ENCODE measurements around the gene DEGS2.

GRCh38 chr14:99246654-99247195 is 25.3 kb downstream of the BCL11B start:
CAGE:
- cytosol, long polyA minus RNA: no peak
- cytosol, long polyA plus RNA: no peak
- long polyA plus RNA: no peak
- nucleus, long polyA minus RNA: no peak
- nucleus, long polyA plus RNA: no peak

CAGE:
- cytosol, long polyA minus RNA: no peak
- cytosol, long polyA plus RNA: no peak
- long polyA plus RNA: no peak
- nucleus, long polyA minus RNA: no peak
- nucleus, long polyA plus RNA: no peak
Observed at GRCh38 chr14:99315983-99316341, 44.0 kb upstream of the BCL11B start.

DNA sequence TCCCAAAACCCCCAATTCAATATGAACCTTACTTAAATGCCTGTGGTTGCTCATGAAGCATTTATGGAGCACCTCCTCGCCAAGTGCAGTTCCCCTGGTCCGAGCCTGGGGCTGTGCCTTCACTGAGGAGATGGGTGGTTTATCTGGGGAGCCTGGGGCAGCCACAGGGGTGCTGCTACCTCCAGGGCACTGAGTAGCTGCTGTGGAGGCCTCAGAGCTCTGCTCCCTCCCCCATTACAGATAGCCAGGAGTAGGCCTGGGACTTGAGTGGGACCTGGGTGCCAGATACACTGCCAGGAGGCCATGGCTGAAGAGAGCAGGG is 27.0 kb downstream of the CCNK start:
CAGE:
- cytosol, long polyA minus RNA: no peak
- cytosol, long polyA plus RNA: no peak
- long polyA plus RNA: no peak
- nucleus, long polyA minus RNA: no peak
- nucleus, long polyA plus RNA: no peak

DNA sequence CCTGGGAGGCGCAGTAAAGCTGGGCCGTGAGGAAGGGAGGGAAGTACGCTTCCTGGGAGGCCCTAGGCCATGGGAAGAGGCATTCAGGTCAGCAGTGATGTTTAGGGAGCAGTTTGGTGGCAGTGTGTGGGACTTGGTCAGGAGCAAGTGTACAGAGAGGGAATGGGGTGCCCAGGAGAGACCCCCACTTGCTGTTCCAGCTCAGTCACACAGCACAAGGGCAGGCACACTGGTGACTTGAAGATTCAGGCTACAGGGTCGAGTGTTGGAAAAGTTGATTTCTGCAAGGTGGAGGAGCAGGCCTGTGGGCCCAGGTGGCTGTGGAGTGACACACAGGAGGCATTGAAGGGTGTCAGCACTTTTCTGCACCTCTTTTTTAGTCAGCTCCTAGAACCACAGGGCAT is 27.3 kb downstream of the CCNK start:
CAGE:
- cytosol, long polyA minus RNA: no peak
- cytosol, long polyA plus RNA: no peak
- long polyA plus RNA: no peak
- nucleus, long polyA minus RNA: no peak
- nucleus, long polyA plus RNA: no peak

CAGE:
- cytosol, long polyA minus RNA: no peak
- cytosol, long polyA plus RNA: no peak
- long polyA plus RNA: no peak
- nucleus, long polyA minus RNA: no peak
- nucleus, long polyA plus RNA: no peak
Observed at GRCh38 chr14:99511461-99512576, 30.6 kb downstream of the CCNK start.

CAGE:
- cytosol, long polyA minus RNA: no peak
- cytosol, long polyA plus RNA: no peak
- long polyA plus RNA: no peak
- nucleus, long polyA minus RNA: no peak
- nucleus, long polyA plus RNA: no peak
Observed at GRCh38 chr14:99562962-99563728, 40.9 kb downstream of the CCDC85C start.

DNA sequence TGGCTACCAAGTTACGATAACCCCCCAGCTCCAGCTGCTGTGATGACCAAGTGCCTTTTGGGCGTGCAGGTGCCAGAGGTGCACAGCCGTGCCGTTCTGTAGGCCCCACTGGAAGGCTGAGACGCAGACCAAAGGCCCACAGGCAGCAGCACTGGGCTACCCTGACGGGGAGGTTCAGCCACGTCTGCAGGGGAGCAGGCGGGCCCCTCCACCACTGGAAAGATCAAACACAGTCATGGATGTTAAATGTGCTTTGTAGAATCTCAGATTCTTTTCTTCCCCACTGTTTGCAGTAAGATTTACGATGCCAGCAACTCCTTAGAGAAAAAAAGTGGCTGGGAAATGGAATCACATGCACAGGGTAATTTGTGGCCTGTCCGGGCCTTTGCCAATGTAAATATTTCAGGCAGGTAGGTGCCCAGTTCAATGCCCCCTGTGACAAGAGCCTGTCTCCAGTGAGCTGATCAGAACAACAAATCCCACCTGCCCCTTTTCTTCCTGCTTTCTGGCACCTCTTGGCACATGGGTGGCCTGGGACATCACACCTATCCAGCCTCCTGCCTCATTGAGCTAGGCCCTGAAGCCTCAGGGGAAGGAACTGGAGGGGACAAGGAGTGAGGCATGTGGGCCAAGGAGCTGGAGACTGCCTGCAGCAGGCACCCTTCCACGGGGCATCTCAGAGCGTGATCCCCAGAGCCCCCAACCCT is 32.5 kb downstream of the CCDC85C start:
CAGE:
- cytosol, long polyA minus RNA: no peak
- cytosol, long polyA plus RNA: no peak
- long polyA plus RNA: no peak
- nucleus, long polyA minus RNA: no peak
- nucleus, long polyA plus RNA: no peak

DNA sequence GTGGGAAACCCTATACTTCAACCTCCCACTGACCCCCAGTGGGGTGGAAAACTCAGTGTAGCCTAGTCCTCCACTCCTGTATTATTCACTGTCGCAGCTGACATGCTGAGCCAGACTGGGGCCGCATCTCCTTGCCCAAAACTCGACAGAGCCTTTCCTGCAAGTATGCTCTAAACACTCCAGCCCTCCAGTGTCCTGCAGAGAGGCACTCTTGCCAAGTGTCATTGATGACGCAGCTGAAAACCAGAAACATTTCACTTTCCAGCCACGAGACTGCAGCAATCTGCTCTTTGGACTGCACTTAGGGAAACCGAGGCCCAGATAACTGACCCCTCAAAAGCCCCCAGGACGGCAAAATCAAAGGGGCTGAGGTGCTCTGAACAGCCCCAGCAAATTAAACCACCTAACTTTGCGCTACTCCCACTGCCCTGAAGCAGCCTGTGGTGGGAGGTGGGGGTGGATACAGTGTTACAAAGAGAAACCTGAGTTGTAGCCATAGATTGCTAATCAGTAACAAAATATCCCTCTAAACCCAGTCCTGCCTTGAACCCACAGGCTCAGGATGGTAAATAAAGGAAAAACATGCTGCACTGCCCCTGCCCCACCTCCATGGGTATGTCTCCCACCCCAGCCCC is 2.6 kb downstream of the CCDC85C start:
CAGE:
- cytosol, long polyA minus RNA: no peak
- cytosol, long polyA plus RNA: no peak
- long polyA plus RNA: no peak
- nucleus, long polyA minus RNA: no peak
- nucleus, long polyA plus RNA: no peak

DNA sequence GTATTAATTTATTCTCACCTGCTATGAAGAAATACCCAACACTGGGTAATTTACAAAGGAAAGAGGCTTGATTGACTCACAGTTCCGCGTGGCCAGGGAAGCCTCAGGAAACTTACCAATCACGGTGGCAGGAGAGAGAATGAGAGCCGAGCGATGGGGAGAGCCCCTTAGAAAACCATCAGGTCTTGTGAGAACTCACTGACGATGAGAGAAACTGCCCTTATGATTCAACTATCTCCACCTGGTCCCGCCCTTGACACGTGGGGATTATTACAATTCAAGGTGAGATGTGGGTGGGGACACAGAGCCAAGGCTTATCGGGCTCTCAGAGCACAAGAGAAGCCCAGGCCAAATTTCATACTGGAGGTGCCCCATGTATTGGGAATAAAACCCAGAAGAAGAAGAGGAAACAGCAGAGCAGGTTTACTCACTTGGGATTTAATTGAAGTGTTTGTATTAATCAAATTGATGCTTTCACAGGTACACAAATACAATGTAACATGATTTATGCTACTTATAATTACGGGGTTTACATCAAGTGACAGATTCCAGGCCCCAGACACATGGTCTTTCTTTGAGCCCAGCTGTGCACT is 8.1 kb upstream of the CCDC85C start:
CAGE:
- cytosol, long polyA minus RNA: no peak
- cytosol, long polyA plus RNA: no peak
- long polyA plus RNA: no peak
- nucleus, long polyA minus RNA: no peak
- nucleus, long polyA plus RNA: no peak

GRCh38 chr14:99908793-99909488 is 115.7 kb downstream of the EML1 start:
CAGE:
- cytosol, long polyA minus RNA: no peak
- cytosol, long polyA plus RNA: no peak
- long polyA plus RNA: no peak
- nucleus, long polyA minus RNA: no peak
- nucleus, long polyA plus RNA: no peak

DNA sequence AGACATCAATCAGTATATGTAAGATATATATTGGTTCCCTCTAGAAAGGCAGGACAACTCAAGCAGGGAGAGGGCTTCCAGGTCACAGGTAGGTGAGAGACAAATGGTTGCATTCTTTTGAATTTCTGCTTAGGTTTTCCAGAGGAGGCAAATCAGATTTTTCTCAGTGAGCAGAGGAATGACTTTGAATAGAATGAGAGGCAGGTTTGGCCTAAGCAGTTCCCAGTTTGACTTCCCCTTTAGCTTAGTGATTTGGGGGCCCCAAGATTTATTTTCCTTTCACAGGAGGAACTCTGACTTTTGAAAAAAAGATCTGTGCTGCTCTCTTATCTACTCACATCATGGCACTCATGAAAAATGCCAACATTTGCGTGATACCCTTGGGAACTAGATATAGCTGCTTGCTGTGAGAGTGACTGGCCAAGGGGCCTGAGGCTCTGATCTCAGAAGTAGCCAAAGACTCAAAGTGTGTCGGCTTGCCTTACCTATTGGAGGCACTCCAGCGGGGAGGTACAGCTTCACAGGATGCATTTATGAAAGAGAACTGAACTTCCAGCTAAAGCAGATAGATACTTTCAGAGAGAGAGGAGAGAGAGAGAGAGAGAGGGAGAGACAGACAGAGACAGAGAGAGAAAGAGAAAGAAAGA is 57.9 kb upstream of the EVL start:
CAGE:
- cytosol, long polyA minus RNA: no peak
- cytosol, long polyA plus RNA: no peak
- long polyA plus RNA: no peak
- nucleus, long polyA minus RNA: no peak
- nucleus, long polyA plus RNA: no peak

CAGE:
- cytosol, long polyA minus RNA: no peak
- cytosol, long polyA plus RNA: no peak
- long polyA plus RNA: no peak
- nucleus, long polyA minus RNA: no peak
- nucleus, long polyA plus RNA: no peak
Observed at GRCh38 chr14:100018493-100018940, 46.7 kb upstream of the EVL start.

GRCh38 chr14:100022676-100023449 is 42.4 kb upstream of the EVL start:
CAGE:
- cytosol, long polyA minus RNA: no peak
- cytosol, long polyA plus RNA: no peak
- long polyA plus RNA: no peak
- nucleus, long polyA minus RNA: no peak
- nucleus, long polyA plus RNA: no peak

GRCh38 chr14:100066253-100066668 is 1.0 kb downstream of the EVL start:
CAGE:
- cytosol, long polyA minus RNA: no peak
- cytosol, long polyA plus RNA: no peak
- long polyA plus RNA: no peak
- nucleus, long polyA minus RNA: no peak
- nucleus, long polyA plus RNA: no peak

CAGE:
- cytosol, long polyA minus RNA: no peak
- cytosol, long polyA plus RNA: no peak
- long polyA plus RNA: no peak
- nucleus, long polyA minus RNA: no peak
- nucleus, long polyA plus RNA: no peak
Observed at GRCh38 chr14:100068392-100069121, 3.3 kb downstream of the EVL start.

DNA sequence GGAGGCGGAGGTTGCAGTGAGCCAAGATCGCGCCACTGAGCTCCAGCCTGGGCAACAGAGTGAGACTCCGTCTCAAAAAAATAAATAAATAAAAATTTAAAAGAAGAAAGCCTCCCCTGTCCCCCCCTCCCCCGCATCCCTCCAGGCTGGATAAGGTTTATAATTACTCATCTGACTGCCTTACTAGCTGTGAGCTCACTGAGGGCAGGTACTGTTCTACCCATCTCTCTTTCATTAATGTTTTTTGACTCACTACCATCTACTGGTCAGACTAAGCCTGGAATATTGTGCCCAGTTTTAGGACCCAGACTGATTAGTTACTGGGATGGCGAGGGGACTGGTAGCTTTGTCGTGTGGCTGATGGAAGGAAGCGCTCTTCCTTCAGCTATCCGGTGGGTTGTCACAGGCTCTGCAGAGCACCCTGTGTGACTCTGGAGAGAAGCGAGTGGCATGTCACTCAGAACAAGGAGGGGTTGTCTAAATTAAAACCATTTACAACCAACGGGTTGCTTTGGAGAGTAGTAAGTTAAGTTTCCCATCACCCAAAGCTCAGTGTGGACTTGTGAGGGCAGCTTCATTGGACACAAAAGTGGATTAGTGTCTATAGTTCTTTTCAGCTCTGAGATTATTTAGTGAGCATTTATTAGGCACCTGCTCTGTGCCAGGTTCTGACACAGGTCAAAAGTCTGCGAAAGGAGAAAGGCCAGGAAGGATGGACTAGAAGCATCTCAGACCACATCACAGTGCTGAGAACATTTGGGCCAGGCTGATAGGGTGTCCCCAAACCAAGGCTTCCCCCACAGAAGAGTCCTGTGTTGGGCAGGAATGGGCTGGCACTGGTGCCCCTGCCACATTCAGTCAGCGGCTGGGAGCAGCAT is 17.1 kb downstream of the EVL start:
CAGE:
- cytosol, long polyA minus RNA: no peak
- cytosol, long polyA plus RNA: no peak
- long polyA plus RNA: no peak
- nucleus, long polyA minus RNA: no peak
- nucleus, long polyA plus RNA: no peak

DNA sequence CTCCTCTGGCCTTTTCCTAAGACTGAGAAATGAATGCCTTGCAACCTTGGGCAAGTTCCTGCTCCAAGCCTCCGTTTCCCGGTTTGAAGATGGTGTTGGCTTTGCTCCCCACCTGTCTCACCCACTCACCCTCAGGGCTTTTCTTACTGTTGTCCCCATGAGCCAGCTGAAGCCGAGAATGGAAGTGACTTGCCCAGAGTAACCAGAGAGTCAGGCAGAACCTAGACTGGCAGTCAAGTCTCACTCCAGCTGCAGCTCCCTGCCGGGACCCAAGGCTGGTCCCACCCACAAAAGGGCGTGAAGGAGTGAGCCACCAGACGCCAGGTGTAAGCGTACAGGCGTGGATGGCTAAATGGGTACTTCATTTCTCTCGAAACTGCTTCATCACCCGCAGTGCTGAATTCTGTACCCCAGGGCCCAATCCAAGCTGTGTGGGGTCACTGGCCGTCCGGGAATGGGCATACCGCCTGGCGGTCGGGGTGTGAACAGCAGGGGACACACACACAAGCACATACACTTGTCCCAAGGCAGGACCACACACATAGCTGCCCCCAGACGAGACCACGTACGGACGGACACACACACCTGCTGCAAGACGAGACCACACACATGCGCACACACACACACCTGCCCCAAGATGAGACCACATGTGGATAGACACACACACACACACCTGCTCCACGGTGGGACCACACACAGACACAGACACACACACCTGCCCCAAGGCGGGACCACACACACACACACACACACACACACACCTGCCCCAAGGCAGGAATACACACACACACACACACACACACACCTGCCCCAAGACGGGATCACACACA is 34.8 kb downstream of the DEGS2 start:
CAGE:
- cytosol, long polyA minus RNA: no peak
- cytosol, long polyA plus RNA: no peak
- long polyA plus RNA: no peak
- nucleus, long polyA minus RNA: no peak
- nucleus, long polyA plus RNA: no peak

DNA sequence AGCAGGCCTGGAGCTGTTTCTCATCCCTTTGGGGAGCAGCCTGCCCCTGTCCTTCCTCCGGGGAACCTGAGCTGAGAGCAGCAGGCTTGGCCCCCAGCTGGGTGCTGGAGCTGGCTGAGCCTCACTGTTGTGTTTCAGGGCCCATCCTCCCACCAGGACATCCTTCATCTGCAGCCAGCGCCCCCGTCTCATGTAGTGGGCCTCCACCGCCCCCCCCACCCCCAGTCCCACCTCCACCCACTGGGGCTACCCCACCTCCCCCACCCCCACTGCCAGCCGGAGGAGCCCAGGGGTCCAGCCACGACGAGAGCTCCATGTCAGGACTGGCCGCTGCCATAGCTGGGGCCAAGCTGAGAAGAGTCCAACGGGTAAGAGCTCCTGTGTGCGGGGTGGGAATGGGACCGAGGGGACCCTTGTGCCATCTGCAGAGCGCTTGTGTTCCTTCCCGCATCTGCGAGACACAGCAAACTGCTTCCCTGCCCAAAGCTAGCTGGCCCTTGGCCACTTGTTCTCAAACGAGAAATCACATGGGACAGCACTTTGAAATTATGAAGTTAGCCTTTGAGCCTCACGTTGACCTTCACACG is 31.0 kb downstream of the DEGS2 start:
CAGE:
- cytosol, long polyA minus RNA: no peak
- cytosol, long polyA plus RNA: no peak
- long polyA plus RNA: no peak
- nucleus, long polyA minus RNA: no peak
- nucleus, long polyA plus RNA: no peak

DNA sequence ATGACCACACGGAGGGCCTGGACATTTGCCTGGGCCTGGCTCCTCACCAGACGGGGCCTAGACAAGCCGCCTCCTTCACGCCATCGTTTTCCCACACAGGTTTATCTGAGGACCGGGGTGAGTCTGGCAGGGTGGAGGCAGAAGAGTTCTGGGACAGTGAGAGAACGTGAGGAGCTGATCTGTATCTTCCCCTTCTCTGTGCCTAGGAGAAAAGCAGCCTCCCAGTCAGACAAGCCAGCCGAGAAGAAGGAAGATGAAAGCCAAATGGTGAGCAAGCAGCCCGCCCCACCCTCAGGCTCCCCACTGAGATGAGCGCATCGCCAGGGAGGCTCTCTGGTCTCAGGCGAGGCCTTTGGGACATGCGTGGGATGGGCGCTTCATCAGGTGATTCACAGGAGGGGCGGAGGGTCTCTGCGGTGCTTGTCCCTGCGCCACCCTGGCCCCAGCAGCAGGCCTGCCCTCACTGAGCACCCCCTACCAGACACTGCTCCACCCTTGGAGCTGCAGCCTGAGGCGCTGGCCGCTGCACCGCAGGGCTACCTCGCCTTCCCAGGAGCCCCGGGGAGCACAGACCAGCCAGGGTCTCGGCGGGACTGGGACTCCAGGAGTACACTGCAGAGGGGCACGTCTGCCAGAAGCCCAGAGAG is 26.8 kb downstream of the DEGS2 start:
CAGE:
- cytosol, long polyA minus RNA: no peak
- cytosol, long polyA plus RNA: no peak
- long polyA plus RNA: no peak
- nucleus, long polyA minus RNA: no peak
- nucleus, long polyA plus RNA: no peak

DNA sequence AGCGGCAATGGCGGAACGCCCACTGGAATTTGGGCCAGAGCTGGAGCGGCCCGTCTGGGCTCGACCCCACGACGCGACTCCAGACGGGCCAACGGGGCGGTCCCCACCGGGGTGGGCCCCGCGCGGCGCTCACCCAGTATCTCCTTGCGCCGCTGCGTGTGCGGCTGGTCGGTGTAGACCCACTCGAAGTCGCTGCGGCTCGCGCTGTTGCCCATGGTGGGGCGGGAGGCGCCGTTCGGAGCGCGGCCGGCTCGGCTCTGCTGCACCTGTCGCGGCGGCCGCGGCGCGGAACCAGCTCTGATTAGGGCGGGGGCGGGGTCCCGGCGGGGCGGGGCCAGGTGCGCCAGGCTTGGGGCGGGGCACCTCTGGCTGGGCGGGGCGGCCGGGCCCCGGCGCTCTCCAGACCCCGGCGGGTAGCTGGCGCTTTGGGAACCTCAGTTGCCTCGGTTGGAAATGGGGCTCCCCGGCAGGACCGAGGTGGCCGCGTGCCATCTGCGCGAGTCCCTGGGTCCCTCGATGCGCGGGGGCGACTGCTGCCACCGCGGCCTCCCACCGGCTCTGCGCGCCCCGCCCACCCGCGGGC is at the start of gene DEGS2:
DEGS2 (minus strand) TSS at position 273 of the 583 bp plus-strand sequence.
CAGE:
- cytosol, long polyA minus RNA: no peak
- cytosol, long polyA plus RNA: no peak
- long polyA plus RNA: start-site peak on the minus strand centred at position 279 of the sequence, 42 bp wide, 24 and 12 reads in 2 replicates
- nucleus, long polyA minus RNA: start-site peak on the minus strand centred at position 301 of the sequence, 5 bp wide, 6 reads
- nucleus, long polyA plus RNA: no peak

All from keratinocyte (primary cell).